AG04450 (cell line): ENCODE measurements around the genes FANK1, INSYN2A and MGMT.

DNA sequence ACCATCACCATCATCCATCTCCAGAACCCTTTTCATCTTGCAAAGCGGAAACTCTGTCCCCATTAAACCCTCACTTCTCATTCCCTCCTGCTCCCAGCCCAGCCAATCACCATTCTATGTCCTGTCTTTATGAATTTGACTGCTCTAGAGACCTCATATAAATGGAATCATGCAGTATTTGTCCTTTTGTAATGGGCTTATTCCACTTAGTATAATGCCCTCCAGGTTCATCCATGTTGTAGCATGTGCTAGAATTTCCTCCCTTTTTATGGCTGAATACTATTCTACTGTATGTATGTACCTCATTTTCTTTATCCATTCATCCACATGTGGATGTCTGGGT lies 202.1 kb upstream of the CTBP2 start:
- CAGE, long polyA plus RNA: no peak
- RRBS: no CpG with 5 or more reads among the region's 1 CpG

DNA sequence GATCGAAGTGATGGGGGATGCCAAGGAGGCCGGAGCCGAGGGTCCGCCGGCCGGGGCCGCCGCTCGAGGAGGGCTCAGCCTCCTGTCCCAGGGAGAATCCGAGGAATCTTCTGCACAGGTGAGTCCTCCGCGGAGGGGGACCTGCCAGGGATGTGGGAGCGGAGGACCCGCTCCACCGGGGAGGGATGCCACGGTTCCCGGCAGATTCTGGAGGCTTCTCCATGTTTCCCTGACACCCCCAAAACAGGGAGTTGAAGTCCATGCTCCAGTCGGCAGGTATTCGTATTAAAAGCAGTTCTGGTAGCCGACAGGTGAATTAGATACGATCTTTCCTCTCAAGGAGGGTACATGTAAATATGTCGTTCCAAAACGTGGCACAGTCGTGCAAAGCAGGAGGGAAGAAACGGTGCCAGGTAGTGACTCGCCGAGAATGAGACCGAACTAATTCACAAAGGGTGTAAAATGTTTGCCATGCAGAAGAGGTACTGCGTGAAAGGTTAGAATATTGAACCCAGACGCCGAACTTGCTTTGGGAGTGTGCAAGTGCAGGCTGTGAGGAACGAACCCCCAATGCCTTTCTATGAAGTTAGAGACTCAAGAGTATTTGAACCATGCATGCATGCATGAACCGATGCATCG lies 408 bp downstream of the EDRF1 start:
- CAGE, long polyA plus RNA: no peak
- RRBS: no CpG with 5 or more reads among the region's 34 CpGs

DNA sequence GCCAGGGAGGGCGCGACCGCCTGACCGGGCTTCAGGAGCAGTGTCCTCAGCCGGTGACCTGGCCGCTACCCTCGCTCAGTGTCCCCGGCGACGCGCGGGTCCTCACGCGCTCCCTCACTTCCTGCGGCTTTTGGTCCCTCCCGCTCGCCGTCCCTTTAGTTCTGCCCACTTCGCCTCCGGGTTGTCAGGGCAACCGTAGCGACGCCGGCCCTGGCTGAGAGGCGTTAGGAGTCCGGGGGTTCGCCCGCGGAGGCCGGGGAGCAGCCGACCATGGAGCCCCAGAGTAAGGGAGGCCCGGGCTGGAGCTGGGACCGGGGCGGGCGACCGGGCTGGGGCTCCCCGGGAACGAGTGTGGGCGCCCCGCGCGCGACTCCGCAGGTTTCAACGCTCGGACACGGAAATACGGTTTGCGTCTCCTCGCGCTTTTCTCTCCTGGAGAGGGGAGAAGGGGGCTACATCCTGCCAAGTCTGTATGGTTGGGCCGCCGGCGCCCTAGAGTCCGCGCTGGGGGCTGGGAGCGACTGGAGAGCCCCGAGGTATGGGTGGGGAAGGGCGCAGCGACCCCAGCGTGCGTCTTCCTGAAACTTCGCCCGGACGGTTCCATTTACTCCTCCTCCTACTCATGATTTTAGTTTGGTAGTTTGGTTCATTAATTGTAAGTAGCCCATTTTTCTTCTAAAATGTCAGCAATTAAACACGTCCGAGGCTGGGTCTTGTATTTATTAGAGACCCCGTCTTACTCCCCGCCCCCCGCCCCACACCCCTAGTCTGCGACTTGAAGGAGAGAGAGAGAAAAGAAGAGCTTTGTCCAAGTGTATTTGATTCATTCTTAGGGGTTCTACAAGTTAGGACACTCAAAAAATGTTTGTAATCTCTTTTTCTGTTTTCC lies at the start of gene FANK1:
Gene FANK1, plus strand, starts transcription at position 192 of the 889 bp plus-strand sequence.
- CAGE, long polyA plus RNA: no peak
- RRBS: 23% methylated on average over 24 of the region's 71 CpGs

DNA sequence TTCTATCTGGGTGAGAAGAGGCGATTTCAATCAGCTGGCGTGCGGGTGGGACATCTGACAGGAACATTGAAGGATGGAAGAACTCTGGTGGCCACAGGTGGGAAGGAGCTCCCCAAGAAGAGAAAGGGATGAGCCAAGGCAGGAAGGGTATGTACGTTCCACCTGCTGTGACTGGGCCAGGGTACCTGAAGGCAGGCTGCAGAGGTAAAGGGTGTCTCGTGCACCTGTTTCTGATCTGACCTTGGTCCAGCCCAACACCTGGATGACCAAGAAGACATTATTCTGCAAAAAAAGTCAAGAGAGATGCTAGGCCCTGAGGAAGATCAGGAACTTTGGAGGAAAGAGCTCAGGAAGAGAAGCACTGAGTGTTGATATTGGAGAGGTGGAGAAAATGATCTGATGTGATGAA lies 38.3 kb upstream of the DOCK1 start:
- CAGE, long polyA plus RNA: no peak
- RRBS: no CpG with 5 or more reads among the region's 5 CpGs

DNA sequence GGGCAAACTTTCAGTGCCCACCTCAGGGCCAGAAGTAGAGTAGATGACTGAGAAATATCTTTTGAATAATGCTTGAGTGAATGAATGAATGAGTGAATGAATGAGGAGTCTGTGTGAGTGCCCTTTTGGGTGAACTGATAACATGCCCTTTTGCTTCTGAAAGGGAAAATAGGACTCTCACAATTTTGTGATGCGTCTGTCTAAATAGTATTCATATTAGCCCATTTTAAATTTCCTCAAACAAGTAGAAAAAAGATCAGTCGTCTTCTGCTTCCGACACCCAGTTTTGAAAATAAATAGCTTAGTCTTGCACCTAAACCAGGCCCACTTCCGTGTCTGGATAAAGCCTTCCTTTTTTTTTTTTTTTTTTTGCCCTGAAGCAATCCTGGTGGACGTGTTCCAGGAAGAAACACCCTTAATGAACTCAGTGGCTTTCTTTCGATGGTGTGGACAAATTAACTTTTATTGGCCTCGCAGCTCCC lies 32.9 kb downstream of the INSYN2A start:
- CAGE, long polyA plus RNA: no peak
- RRBS: no CpG with 5 or more reads among the region's 7 CpGs

DNA sequence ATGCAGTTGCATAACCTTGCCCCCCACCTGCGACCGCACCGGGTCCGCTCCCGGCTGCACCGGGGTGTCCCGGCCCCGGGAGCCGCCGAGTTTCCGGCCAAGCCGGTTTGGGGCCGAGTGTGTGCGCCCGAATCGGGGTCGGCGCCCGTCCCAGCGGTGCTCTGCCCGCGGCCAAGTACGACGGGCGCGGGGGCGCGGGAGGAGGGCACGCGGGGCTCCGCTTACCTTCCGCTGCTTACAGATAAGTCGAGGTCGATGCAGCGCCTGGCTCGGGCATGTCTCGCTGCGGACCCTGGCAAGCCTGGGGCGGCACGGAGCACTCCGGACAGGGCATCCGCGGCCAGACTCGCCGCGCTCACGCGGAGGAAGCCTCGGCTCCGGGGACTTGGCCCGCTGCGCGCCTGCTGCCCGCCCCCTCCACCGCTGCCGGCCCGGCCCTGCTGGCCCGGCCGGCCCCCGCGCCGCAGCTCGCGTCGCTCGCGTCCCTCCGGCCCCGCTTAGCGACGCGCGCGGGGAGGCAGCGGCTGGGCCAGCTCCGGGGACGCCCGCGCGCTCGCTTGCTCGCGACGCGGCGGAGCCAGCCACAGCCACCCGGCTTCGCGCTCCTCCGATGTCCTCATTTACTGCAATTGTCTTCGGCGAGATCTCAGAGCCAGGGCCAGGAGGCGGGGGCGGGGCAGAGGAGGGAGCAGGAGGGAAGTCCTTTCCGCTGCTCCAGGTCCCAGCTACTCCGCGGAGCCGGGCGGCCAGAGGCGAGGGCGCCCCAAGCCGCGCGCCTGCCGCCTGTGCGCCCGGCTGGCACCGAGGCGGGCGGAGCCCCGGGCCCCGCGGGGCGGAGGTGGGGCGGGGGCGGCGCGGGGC lies at the start of gene INSYN2A:
Gene INSYN2A, minus strand, starts transcription at position 820 of the 861 bp plus-strand sequence.
- CAGE, long polyA plus RNA: no peak
- RRBS: 2% methylated on average over 56 of the region's 118 CpGs

DNA sequence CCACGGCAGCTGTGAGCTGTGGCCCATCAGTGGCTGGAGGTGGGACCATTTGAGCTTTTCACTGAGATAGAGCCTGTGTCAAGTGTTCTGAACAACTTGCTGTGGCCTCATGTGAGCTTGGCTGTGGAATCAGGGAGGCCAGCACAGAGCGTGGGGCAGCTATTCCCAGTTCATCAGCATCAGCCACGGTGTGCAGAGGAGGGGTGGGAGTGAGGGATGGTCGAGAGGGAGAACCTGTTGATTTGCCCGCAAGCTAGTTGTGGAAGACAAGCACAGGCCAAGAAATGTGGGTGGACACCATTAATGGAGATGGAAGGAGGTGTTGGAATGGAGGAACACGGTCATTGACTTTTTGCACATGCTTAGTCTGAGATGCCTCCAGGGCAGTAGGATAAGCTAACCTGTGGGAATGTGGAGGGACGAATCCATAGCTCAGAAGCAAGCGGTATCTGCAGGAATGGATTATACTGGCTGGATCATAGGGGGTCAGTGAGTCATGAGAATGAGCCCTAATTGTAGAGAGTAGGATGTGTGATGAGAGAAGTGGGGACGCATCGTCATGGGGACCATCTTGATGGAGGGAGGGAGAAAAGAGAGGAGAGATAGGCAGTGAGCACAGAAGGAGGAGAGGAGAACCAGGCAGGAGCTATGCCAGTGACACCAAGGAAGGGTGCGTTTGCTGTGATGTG lies 100.6 kb upstream of the INSYN2A start:
- CAGE, long polyA plus RNA: no peak
- RRBS: no CpG with 5 or more reads among the region's 11 CpGs

GRCh38 chr10:127323707-127324024 lies 127.3 kb upstream of the INSYN2A start:
- CAGE, long polyA plus RNA: no peak
- RRBS: no CpG with 5 or more reads among the region's 1 CpG

- CAGE, long polyA plus RNA: no peak
- RRBS: 53% methylated on average over 6 of the region's 22 CpGs
These were observed 28.3 kb downstream of the PTPRE start for GRCh38 chr10:127935068-127935694.

DNA sequence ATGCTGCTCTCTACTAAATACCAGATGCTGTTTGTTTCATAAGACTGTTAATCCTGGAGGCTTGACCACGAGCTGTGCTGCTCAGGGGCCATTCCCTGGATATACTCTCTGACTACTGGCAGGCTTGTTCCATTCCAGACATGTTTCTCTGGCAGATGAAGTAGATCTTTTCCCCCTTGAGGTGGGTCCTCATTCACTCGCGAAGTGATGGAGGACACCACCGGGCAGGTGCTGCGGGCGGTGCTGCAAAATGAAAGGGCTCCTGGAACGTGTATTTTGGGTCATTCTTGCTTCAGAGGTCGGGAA lies 61.1 kb downstream of the MKI67 start:
- CAGE, long polyA plus RNA: no peak
- RRBS: no CpG with 5 or more reads among the region's 8 CpGs

DNA sequence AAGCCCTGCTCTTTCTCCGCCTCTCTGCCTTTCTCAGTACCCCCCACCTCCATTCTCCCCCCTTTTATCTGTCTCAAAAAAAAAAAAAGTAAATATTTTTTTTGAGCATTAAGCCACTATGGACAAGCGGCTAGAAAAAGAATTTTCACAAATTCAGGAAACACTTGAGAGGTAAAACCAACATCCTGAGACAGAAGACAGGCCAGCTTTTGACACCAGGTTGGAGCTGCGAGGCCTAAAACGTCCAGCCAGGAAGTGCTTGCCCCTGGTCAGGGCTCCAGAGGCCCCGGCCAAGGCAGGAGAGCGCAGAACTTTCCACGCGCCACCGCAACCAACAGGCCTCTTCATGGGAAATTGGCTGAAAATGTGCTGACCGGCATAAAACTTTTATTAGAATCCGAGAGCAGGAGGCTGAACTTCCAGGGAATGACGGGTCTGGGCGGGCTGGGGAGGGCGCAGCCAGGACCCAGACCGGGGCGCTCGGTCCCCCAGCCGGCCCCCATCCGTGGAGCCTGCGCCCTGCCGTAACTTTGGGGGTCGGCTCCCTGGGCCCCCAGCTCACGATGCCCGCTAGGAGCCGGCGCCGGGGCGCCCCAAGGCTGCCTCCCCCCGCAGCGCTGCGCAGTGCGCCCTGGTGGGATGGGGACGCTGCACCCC lies 413.9 kb upstream of the MKI67 start:
- CAGE, long polyA plus RNA: no peak
- RRBS: 7% methylated on average over 21 of the region's 33 CpGs

DNA sequence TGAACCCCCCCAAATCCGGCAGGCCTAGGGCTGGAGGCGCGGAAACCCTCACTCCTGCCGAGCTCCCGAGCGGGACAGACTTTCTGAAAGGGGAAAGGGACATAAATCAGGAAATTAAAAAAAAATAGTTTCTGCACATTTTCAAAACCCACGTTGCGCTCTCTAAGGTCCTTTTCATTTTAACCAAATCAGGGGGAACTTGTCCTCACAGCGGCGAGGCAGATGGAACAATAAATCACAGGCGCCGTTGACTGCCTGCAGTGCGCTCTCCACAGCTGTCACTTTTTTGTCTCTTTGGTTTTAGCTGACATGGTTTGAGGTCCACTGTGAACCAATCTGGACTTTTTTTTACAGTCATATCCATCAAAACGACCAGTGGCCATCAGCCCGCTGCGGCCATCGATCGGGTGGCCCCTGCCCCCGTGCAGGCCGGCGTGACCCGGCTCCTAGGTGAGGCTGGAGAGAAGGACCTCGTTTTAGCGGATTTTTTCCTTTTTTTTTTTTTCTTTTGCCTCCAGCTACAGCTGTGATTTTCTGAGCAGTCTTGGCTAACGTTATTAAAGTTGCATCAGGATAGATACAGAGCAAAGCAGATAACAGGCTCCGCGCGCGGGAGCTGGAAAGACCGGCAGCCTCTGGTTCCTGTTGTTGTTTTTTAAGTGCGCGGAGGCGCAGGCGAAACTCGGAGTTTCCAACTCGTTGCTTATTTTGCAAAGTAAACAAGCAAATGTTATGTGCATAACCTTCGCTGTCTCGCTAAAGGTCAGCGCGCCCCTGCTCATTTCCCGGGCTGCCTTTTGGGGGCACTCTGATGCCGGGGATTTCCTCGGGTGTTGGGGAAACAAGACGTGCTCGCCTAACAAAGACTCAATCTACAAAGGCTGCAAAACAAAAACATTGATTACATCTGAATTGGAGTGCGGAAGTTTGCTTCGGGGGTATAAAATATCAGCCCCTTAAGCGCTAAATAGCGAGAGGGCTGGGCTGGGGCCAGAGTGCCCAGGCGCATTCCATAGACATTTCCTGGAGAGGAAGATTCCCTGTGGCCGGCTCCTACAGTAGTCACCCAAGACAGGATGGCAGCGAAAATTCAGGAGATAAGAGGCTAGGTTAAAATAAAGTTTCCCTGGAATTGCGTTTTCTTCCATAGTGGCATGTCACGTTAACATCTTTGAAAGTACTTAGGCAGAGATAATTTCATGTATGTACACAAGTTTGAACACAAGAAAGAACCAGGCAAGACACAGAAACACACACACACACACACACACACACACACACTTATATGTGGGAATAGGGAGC lies 414.9 kb upstream of the MKI67 start:
- CAGE, long polyA plus RNA: no peak
- RRBS: 11% methylated on average over 1 of the region's 54 CpGs

DNA sequence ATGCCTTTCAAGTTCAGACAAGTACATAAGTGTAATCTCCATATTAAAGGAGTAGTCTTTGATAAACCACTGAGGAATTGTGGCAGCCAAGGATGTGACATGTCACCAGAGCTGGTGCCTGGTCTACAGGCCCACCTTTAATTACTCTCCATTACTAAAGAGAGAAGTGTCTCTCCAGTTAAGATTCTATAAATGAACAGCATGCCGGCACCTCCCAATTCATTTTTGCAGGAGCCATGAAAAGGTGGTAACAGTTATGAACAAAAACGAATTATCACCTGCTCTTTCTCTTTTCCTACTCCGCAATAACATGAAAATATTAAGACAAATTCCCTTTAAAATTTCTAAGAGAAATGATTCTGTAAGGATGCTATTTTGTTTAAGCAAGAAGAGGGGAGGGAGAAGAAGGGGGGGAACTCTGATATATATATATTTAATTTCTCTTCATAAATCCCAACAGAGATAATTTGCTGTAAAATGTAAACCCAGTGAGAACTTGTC lies 569.1 kb upstream of the MKI67 start:
- CAGE, long polyA plus RNA: no peak
- RRBS: no CpG with 5 or more reads among the region's 3 CpGs

GRCh38 chr10:128728873-128729298 lies 602.7 kb upstream of the MKI67 start:
- CAGE, long polyA plus RNA: no peak
- RRBS: no CpG with 5 or more reads among the region's 12 CpGs

DNA sequence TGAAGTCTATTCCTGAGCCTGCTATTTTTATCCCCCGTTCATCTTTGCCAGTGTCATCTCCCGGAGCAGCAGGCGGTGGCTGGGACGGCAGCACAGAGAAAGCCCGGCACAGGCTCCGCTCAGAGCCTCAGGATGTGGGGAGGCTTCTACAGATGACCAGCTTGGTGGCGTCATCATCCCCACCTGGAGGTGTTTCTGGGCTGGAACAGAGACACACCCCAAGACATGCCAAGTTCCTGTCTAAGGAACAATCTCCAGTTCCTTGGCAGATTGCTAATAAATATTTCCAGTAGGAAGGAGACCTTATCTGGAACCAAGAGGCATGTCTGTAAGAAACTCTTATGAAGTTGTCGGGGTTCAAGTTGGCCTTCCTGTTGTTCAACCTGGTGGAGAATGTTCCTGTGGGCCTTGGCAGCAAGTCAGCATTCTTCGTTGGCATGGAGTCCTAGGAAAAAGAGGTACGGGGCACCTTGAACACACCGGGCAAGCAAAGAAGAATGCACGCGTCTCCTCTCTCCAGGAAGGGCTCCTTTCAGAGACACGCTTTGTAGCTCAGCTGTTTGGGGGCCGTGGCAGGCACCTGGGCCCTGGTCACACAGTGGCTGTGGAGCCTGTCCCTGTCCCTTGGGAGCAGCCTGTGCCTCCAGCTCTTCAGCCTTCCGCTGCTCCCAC lies 552.2 kb upstream of the MGMT start:
- CAGE, long polyA plus RNA: no peak
- RRBS: 60% methylated on average over 4 of the region's 16 CpGs

DNA sequence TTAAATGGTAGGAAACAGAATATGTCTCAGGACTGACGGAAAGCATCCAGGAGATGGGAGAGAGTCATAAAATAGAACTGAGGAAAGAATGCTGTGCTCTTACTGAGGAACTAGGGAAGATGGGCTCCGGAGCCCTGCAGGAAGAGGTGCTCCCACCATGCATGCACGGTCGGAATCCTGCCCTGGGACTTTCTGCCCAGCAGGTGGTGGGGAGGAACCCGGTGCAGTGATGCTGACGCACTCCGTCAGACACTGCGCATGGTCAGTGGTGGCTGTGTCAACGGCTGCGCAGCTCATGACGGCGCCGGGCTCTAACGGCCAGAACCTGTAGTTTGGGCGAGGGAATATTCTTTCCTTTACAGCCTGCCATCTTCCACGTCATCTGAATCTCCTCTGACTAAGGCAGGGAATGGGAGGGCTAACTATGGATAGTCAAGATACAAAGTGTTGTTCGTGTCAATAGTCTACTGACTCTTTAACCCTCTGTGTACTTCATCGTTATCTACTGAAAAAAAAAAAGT lies 189.2 kb upstream of the MGMT start:
- CAGE, long polyA plus RNA: no peak
- RRBS: 87% methylated on average over 9 of the region's 18 CpGs

DNA sequence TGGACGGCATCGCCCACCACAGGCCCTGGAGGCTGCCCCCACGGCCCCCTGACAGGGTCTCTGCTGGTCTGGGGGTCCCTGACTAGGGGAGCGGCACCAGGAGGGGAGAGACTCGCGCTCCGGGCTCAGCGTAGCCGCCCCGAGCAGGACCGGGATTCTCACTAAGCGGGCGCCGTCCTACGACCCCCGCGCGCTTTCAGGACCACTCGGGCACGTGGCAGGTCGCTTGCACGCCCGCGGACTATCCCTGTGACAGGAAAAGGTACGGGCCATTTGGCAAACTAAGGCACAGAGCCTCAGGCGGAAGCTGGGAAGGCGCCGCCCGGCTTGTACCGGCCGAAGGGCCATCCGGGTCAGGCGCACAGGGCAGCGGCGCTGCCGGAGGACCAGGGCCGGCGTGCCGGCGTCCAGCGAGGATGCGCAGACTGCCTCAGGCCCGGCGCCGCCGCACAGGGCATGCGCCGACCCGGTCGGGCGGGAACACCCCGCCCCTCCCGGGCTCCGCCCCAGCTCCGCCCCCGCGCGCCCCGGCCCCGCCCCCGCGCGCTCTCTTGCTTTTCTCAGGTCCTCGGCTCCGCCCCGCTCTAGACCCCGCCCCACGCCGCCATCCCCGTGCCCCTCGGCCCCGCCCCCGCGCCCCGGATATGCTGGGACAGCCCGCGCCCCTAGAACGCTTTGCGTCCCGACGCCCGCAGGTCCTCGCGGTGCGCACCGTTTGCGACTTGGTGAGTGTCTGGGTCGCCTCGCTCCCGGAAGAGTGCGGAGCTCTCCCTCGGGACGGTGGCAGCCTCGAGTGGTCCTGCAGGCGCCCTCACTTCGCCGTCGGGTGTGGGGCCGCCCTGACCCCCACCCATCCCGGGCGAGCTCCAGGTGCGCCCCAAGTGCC lies at the start of gene MGMT:
Gene MGMT, plus strand, starts transcription at position 670 of the 886 bp plus-strand sequence.
- CAGE, long polyA plus RNA: start-site peak on the plus strand centred at position 666 of the sequence, 65 bp wide, 1,056 and 766 reads in 2 replicates
- RRBS: 3% methylated on average over 21 of the region's 102 CpGs

DNA sequence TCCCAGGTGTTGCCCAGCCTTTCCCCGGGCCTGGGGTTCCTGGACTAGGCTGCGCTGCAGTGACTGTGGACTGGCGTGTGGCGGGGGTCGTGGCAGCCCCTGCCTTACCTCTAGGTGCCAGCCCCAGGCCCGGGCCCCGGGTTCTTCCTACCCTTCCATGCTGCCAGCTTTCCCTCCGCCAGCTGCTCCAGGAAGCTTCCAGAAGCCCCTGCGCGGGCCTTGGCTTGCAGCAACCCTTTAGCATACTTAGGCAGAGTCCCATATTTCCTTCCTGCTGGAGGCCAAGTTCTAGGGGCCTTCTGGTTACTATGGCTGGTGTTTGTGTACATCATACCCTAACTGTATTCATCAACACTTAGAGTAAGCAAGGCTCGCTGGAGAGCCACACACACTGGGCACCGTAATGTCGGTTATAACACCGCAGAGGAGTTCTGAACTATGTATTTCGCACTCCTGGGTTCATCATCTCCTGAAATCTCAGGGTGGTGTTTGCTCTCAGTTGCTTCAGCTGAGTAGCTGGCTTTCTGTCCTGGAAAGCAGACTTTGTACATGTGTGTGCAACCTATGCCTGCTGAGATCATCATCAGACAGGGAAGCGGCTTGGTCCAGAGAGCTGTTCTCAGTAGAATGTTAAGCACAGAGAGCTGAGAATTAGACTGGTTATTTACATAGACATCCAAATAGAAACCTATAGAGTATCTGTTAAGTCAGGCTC lies 574 bp downstream of the MGMT start:
- CAGE, long polyA plus RNA: no peak
- RRBS: 18% methylated on average over 3 of the region's 16 CpGs

DNA sequence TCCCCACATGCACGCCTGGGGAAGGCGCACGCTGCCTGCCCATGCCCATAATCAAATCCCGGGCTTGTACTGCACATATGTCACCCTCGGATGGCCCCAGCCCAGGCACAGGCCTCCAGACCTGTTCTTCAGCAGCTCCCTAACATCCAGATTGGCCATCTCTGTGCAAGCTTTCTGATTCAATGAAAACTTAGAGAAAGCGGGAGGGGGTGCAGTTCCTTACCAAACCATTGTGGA lies 14.6 kb downstream of the EBF3 start:
- CAGE, long polyA plus RNA: no peak
- RRBS: no CpG with 5 or more reads among the region's 6 CpGs

DNA sequence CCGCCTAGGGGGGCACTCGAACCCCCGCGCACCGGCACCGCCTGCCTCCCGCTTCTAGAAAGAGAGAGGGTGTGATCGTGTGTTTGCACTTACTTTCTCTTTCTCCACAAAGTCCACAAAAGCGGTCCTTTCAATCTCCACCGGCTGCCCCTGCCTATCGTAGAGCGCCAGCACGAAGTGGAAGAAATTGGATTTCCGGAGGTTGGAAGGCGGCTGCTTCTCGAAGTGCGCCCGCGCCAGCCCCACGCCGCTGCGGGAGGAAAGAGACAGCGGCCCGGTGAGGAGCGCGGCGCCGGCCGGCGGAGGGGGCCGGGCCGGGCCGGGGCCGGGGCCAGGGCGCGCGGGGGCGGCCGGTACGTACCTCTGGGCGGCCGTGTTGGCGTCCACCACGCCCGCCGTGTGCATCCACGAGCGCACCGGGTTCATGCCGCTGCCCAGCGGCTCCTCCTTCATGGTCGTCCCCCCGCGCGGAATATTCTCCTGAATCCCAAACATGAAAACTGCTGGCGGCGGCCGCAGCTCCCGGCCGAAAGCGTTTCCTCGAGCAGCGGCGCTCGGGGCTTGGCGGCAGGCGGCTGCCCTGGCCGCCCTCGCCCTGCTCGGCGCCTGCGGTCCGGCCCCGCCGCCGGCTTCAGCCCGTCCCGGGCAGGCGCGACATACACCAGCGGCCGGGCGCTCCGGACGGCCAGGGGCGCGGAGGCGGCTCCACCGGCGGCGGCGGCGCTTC lies 637 bp downstream of the EBF3 start:
- CAGE, long polyA plus RNA: no peak
- RRBS: 2% methylated on average over 49 of the region's 93 CpGs